Smooth muscle cell (in vitro differentiated cells): ENCODE data around the gene MLYCD.

- RAMPAGE, long total RNA, result no peak
Observed at GRCh38 chr16:81692935-81694450, 85.6 kb upstream of the PLCG2 start.

DNA sequence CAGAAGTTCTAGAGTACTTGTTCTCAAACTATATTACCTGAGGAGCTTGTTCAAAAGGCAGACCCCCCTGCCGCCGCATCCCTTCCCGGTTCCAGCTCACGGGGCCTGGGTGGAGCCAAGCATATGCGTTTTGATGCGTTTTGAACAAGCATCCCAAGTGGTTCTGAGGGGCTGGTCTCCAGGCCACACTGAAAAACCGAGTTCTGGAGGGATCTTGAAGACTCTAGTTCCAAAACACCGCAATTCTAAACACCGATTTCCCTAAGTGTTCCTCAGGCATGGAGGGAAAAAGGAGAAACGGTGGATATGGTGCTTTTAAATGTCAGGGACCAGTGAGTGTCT lies 84.5 kb upstream of the PLCG2 start:
- RAMPAGE, long total RNA, result no peak

DNA sequence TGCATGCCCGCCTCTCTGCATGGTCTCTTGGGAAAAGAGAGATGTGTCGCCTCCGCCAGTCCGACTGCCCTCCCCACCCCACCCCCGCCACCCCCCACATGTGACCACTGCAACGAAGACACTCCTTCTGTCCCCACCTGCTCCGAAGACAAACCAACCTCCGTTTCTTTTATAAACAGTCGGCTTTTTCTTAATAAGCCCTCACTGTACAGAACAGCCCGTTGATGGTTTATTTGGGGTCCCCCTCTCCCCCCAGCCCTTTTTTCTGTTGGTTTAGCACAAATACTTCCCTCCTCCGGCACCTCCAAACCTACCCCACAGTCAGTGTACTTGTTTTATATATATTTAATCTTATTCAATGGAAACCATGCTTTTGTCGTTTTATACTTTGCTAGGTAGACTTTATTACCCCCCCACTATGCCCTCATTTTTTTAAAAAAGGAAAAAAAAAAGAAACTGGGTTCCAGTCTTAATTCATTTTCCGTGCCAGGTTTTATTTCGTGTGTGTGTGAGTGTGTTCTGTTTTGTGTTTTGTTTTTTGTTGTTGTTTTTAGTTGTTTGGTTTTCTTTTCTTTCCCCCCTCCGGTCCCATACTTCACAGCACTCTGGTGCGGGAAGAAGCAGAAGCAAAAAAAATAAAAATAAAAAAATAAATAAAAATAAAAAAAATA lies 68.0 kb upstream of the PLCG2 start:
- RAMPAGE, long total RNA, result no peak

GRCh38 chr16:81752068-81752745 lies 26.9 kb upstream of the PLCG2 start:
- RAMPAGE, long total RNA, result no peak

DNA sequence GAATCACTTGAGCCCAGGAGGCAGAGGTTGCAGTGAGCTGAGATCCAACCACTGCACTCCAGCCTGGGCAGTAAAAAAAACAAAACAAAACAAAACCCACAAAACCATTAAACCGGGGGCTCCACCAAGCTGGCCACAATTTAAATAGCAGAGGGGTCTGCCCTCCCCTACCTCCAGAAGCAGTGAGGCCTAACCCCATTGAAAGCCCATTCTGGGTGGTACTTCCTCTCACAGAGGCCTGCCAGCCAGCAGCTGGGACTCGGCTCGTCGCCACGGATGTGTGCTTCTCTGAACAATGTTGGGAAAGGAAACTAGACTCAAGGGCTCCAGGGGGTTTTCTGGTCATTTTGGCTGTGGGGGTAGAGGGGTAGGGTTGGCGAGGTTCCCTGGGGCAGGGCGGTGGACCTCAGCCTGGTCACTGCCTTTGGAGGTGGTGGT lies 4.8 kb upstream of the PLCG2 start:
- RAMPAGE, long total RNA, result no peak

DNA sequence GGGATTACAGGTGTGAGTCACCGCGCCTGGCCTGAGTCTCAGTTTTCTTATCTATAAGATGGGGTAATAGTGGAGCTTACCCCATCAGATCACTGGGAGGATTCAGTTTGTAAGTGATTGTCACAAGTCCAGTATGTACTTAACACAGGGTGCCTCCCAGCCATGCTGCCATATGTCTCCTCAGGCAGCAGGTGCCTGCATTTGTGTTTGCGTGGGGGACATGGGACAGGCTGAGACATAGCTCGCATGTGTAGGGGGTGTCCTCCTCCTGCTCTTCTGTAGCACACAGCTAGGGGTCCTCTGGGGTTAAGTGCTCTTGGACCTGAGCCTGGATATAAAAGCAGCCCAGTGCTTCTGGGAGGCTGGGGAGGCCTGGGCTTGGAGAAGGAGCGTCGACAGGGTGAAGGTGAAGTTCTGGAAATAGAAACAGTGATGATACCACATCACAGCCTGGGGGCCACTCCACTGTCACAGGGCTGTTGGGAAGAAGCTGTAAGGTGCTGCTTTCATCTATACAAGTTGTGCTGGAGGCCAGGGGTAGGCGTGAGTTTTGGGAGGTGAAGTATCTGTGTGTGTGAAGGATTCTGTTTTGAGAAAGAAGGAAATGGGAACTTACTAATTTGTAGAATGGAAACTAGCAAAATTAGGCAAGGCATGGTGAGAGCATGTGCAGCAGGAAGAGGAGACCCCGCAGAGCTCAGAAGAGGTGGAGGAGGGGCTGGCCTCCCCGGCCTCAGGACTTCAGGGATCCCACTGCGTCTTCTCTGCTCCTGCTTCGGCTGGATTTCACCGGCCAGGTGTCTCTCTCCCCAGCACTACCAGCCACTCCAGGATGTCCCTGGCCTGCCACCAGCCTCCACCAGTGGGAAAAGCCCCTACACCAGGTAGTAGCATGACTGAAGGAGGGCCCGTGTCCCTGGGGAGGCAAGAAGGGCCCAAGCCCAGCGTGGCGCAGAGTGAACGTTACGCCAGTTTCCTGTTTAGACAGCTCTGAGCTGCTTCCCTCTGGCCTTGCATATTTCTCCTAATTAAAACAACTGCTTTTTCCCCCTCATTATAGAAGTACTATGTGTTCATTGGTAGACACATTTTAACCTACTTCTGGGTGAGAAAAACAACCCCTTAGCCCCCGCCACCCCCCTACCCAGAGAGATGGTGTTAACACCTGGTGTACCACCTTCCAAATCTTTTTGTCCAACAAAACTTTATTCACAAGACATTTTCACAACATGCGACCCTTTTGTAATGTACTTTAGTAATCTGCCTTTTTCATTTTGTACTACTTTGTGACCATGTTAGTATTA lies 19.5 kb downstream of the PLCG2 start:
- RAMPAGE, long total RNA, result no peak

GRCh38 chr16:81809907-81810645 lies 31.0 kb downstream of the PLCG2 start:
- RAMPAGE, long total RNA, result no peak

DNA sequence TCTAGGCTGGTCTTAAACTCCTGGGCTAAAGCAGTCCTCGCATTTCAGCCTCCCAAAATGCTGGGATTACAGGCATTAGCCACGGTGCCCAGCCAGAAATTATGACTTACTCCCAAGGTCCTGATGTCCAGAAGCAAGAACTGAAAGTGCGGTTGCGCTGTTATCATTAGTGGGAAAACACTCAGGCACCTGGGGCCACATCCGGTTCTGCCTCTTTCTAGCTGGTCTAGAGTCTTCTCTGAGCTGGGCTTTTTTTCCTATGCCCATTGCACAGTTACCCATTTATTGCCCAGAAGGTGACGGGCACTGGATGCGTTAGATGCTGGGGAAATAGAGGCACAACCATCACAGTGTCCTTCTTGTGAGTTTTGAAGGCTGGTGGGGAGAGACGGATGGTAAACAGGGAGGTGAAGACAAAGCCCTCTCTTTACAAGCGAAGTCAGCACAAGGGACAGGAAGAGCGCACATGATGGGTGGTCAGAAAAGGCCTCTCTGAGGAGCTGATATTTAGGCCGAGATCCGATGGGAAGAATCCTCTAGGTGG lies 37.7 kb downstream of the PLCG2 start:
- RAMPAGE, long total RNA, result no peak

DNA sequence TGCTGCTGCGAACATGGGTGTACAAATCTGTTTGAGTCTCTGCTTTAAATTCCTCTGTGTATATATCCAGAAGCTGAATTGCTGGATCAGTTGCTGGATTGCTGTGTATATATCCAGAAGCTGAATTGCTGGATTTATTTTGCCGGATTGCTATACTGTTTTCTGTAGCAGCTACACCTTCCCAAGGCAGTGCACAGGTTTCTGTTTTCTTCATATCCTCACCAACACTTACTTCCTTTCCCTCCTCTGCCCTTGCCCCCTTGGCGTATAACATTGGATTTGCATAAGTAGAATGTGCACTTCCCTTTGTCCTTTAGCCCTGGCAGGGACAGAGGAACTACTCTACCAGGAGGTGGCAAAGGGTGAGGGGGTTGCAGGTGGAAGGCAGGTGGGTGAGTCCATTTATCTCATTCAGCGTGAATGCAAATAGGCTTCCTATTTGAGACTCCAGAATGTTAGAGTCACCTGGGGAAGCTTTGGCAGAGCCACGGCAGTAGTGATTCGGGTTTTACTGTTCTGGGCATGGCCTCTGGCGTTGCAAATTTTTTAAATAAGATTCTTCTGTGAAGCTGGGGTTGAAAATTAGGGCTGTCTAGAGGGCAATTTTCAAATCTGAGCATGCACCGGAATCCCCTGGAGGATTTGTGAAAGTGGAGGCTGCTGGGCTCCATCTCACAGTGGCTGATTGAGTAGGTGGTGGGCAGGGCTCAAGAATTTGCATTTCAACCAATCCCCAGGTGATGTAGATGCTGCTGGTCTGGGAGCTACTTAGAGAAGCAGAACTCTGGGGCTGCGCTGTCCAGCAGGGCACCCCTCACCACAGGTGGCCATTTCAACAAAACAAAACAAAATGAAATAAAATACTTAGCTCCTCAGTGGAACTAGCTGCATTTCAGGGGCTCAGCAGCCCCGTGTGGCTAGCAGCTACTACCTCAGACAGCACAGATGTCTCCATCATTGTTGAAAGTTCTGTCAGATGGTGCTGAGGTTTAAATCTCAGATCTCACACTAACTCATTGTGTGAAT lies 84.7 kb downstream of the PLCG2 start:
- RAMPAGE, long total RNA, result no peak

- RAMPAGE, long total RNA, result no peak
Observed at GRCh38 chr16:82139084-82139941, 30.7 kb downstream of the MPHOSPH6 start.

GRCh38 chr16:82584716-82585401 lies 41.9 kb upstream of the CDH13 start:
- RAMPAGE, long total RNA, result no peak

- RAMPAGE, long total RNA, result no peak
Observed at GRCh38 chr16:82628712-82629349, 2.1 kb downstream of the CDH13 start.

DNA sequence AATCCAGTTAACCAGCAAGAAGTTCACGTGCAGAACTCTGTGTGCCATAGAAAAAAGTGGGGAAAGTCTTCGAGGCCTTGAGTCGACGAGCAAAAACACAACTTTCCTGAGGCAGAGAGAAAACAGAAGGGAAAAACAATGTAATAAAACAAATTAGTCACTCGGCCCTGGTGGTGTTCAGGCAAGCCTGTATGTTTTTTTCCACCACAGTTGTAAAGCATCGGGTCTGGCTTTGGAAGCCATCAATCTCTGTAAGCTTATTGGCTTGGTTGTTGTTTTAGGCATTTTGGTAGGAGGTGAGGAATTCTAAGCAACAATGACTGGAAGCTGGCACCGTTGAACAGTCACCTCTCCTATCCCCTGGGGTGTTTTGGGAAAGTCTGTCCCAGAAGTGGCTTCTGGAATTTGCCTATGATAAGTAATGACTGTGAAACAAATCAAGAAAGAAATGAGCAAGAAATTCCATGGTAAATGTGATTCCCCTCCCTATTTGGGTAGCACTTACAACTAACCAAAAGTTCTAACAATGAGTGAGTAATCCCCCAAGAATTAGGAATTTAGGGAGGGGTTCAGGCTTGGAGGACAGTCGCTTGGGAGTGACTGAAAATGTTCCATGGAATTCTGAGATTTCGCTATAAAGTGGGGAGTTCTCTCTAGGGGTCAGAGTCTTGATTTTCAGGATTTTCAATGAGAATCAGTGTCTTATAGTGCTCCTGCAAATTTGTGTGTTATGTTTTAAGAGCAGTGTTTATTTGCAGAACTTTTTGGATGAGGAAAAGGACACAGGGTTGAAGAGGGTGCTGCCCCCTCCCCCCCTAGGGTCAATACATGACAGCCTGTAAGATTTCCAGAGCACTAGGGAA lies 2.9 kb downstream of the CDH13 start:
- RAMPAGE, long total RNA, result no peak

DNA sequence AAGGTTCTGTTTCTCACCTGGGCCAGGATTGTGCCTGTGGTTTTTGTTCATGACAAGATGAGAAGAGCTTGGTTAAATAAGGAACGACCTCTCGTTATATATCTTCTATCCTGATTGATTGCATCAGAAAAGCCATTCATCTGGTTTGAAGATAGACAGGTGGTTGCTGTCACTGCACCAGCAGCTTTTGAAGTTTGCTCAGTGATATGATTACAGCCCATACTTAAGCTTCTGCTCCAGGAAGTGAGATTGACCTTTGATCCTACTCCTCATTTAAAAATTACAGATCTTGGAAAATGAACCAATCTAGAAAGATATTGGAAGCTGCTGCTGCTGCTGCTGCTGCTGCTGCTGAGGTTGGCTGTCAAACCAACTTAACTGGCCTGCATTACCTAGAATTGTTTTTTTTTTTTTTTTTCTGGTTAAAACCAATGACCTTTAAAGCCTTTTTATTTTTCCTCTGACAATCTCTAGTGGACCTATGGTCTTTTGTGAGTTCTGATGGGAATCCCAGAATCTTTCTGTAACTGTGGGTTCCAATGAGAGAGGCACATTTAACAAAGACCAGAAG lies 25.6 kb downstream of the CDH13 start:
- RAMPAGE, long total RNA, result no peak

GRCh38 chr16:82995886-82996545 lies 369.2 kb downstream of the CDH13 start:
- RAMPAGE, long total RNA, result no peak

GRCh38 chr16:83717585-83718306 lies 90.0 kb upstream of the HSBP1 start:
- RAMPAGE, long total RNA, result no peak

DNA sequence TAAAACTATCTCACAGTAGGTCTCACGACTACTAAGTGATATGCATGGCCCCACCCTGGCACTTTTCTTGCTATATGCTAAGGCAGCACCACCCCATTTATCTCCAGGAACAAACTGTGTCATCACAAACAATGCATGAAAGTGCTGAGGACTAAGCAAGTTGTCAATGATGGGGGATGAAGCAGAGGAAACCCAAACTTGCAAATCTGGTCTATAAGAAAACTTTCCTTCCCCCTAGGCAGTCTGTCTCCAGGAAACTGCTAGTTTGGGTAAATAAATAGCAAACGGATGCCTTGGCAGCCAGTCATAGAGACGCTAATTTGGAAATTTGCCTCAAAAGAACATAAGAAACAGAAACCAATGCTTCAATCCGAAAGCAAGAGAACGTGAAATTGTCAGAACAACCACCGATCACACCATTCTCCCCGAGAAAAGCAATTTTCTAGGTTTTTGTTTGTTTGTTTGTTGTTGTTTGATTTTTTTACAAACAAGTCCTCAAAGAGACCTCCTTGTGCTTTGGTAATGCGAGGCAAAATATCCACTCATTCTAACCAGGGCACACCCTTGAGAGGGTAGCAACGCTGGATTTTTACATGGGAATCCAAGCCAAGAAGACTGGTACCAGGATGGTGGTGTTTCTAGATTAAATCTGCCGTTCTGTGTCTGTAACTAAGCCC lies 5.5 kb upstream of the HSBP1 start:
- RAMPAGE, long total RNA, result no peak

- RAMPAGE, long total RNA, result no peak
Observed at GRCh38 chr16:83898676-83899258, at the start of gene MLYCD. TSS of gene MLYCD (plus strand) at chr16:83899115.

DNA sequence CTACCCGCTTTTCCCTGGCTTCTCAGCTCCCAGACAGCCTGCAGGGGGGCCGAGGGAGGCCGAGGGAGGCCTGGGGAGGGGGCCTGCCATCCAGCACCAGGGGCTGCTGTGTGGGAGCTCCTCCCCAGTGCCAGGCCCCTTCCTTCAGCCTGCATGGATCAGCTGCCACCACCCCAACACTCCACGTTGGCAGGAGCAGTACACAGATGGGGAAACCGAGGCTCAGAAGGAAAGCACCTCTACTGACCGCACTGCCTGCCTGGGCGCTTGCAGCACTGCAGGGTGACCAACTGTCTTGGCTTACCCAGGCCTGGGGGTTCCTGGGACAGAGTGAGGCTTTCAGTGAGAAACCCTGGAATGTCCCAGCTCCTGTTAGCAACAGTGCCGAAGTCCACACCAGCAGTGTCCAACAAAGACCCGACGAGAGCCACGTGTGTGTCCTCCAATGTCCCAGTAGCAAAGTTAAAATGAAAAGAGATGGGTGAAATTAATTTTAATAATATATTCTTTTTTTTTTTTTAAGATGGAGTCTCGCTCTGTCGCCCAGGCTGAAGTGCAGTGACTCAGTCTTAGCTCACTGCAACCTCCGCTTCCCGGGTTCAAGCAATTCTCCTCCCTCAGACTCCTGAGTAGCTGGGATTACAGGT lies 5.2 kb upstream of the OSGIN1 start:
- RAMPAGE, long total RNA, result no peak

DNA sequence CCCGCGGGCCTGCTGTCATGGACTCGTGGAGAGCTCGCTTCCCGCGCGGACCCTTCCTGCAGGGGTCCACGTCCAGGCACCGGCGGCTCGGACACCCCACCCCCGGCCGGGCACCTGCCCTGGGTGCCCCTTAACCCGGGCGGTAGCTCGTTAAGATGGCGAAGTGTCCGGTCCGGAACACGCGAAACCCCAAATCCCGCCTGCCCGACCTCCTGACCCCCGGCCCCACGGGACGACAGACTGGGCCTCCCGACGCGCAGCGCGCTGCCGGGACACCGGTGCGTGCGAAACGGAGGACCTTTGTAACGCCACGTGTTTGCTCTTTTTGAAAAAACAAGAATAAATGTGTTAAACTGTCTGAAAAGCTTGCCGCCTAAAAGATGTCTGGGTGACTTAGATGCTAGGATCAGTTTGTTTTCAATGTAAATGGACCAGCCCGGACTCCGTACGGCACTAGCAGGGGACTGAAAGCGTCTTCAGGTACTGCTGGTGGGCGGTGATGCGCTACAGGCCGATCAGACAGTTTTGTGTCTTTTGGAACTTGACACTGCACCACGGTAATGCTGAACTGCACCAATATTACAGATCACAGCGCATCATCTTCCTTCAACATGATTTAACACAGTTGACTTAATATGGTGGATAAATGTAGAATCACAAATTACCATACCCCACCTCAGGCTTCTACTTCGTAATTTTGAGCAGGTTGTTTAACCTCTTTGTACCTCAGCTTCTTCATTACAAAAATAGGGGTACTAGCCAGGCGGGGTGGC lies 637 bp upstream of the MBTPS1 start:
- RAMPAGE, long total RNA, result no peak